GM23248 (cell line): ENCODE data around the genes MFAP2 and ARHGEF10L.

DNA sequence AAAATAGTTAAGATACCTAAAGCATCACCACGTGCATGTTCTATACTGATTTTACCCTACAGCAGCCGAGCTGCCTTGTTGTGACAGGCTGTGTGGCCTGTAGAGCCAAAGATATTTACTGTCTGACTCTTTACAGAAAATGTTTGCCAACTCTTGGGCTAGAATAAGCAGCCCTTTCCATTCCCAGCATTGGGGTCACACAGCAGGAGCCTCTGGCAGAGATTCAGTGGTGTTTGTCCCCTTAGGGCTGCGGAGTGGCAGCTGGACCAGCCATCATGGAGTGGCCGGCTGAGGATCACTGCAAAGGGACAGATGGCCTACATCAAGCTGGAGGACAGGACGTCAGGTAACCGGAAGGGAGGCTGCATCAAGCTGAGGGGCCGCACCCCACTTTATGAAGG lies 2.9 kb downstream of the NECAP2 start:
- RAMPAGE, long total RNA, result no peak

DNA sequence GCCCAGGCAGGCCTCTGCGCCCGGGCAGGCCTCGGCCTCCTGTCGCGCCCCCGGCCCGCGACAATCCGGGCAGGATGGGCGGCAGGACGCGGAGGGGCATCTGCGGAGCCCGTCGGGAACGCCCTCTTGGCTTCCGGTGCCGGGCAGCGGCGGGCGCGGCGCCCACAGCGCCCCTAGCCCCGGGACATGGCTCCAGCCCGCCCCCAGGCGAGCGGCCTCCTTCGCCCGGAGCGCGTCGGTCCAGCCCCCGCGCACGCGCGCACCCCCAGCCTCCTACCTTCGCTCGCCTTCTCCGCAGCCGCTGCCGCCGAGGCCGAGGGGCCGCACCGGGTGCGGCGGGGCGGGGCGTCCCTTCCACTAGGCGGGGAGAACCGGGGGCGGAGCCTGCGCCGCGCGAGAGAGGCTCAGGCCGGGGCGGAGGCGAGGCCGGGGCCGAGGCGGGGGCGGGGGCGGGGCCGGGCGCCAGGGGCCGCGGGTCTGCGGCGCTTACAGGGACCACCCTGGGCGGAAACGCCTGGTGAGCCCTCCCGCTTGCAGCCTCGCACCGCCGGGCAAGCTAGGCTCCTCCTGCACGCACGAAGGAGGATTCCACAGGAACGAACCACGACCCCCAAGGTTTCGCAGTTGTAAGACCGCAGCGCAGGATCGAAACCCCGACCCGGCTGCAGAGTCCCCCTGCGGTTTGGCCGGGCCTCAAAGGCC lies 58.6 kb downstream of the NECAP2 start:
- RAMPAGE, long total RNA, result no peak

- RAMPAGE, long total RNA, result no peak
Observed at GRCh38 chr1:16540433-16540720, 99.9 kb downstream of the NECAP2 start.

DNA sequence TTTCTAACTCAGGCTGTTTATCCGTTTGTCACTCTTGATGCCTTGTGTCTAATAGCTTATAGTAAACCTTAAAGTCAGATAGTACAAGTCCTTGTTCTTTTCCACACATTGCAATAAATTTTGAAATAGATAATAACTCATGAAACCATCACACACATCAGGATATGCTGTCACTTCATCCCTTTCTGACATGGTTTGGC lies 186.4 kb upstream of the CROCC start:
- RAMPAGE, long total RNA, result no peak

DNA sequence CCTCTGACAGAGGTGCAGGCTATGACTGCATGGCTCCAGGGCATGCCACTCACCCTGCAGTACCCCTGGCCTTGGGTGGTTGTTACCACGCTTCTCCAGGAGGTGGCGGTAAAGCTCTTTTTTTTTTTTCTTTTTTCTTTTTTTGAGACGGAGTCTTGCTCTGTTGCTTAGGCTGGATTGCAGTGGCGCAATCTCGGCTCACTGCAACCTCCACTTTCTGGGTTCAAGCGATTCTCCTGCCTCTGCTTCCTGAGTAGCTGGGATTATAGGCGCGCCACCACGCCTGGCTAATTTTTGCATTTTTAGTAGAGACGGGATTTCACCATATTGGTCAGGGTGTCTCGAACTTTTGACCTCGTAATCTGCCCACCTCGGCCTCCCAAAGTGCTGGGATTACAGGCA lies 28.7 kb downstream of the MFAP2 start:
- RAMPAGE, long total RNA, result no peak

DNA sequence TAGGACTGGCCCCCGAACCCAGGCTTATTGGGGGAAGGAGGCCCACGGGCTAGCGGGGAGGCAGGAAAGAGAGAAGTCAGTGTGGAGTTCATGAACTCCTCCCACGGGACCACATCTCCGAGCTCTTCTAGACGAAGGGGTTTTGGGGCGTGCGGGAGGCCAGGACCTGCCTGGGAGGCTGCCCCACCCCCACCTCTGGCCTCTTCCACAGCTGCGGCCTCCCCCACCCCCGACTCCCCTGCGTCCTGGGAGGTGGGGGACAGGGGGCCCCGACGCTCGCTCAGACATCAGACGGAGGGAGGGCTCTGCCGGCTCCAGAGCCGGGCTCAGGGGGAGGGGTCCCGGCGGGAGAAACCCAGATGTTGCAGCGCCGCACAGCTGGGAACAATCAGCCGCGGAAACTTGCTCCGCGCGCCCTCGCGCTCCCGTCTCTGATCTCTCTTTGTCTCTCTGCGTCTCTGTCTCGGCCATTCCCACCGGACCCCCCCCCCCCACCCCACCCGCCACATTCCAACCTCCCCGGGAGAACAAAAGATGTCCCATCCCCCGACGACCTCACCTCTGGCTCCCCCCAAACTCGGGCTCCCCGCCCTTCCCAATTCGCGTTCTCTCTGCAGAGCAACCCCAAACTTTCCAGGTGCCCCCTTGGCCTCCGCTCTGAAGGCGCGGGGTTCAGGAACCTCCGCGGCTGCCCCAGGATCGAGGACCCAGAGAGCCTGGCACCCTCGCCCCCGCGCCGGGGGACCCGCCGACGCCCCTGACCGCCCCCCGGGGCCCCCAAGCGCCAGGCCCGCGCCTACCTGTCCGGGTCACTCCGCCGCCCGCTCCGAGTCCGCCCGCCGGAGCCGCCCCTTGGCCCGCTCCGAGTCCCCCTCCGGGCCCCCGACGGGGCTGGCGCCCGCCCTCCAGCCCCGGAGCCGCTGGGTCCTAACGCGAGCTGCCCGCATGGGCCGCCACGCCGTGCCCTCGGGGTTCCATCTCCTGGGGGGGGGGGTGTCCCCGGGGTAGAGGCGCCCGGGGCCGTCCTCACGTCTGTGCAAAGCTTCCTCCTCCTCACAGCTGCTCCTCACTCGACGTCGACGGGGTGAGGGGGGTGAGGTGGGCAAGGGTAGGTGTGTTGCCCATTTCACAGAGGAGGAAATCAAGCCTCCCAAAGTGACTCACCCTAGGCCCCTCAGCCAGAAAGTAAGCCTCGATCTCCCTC lies at the start of gene MFAP2:
TSS of gene MFAP2 (minus strand) at position 834 of the 1,204 bp plus-strand sequence.
- RAMPAGE, long total RNA, result start-site peak on the minus strand centred at position 862 of the sequence, 86 bp wide, 2,698 and 6,511 reads in 2 replicates

- RAMPAGE, long total RNA, result no peak
Observed at GRCh38 chr1:16985907-16987053, 5.9 kb upstream of the MFAP2 start.

DNA sequence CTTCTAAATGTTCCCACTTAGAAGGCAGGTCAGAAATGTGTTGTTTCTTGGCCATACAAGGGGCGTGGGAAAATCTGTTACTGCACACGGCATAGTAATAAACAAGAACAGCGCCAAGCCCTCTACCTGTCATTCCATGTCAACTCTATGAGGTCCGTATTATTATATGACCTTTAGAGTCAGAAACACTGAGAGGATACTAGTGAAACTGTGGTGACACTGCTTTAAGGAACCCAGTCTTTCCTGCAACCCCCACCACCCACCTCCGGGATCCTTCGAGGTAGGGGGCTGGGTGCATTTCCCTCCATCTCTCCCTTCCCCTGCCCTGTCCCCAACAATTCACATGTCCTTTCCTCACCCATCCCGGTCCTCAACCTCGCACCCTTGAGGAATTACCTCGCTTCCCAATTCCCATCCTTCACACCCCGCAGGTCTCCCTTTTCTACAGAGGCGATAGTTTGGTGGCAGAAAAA lies 664 bp downstream of the SDHB start:
- RAMPAGE, long total RNA, result no peak

GRCh38 chr1:17216252-17216584 lies 11.3 kb downstream of the PADI1 start:
- RAMPAGE, long total RNA, result no peak

GRCh38 chr1:17410964-17411219 lies 28.6 kb downstream of the RCC2 start:
- RAMPAGE, long total RNA, result no peak

GRCh38 chr1:17425467-17425721 lies 14.1 kb downstream of the RCC2 start:
- RAMPAGE, long total RNA, result no peak

DNA sequence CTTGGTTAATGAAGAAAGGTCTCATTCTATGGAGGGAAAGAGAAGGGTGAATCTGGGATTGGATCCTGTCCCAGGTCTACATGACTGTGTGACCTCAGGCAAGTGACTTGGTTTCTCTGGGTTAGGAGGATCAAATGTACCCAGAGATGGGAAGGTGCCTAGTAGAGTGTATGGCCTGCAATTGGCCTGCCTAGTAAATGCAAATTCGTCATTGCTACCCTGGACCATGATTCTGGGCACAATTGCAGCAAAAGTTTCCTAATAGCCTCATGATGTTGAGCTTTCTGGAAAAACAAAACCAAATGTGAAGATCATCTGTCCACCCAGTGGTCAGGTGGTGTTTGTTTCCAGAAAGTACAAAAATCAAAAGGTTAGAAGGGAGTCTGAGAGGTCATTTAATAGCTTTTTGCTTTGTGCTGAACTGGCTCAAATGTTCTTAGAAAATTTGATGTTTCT lies 49.9 kb upstream of the RCC2 start:
- RAMPAGE, long total RNA, result no peak

- RAMPAGE, long total RNA, result no peak
Observed at GRCh38 chr1:17527044-17527962, 12.2 kb upstream of the ARHGEF10L start.

DNA sequence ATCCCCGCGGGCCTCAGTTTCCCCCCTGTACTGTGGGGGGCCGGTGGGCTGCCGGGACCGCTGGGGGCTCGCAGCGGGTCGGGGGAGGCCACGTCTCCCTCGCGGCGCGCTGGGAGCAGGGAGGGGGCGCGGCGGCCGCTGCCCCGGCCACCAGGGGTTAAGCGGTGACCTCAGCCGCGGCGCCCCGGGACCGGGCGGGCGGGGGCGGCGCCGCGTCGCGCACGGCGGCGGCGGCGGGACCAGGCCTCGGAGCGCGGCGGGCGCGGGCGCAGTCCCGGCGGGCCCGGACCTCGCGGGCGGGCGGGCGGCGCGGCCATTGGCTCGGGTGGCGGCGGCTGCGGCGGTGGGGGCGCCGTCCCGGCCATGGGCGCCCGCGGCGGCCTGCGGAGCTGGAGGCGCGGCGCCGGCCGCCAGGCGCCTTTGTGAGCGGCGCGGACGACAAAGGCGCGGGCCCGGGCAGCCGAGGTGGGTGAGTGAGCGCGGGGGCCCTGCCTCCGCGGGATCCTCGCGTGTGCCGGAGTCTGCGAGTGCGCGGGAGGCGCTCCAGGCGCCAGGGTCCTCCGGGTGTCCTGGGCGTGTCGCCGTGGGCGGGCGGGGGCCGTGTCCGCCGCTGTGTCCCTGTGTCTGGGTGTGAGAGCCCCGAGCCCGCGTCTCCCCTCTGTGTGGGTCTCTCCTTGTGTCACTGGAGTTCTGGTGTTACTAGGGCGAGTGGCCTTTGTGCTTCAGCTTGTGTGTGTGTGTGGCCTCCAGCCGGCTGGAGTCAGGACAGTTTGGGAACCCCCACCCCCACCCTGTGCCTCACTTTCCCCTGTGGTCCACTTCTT lies at the start of gene ARHGEF10L:
TSS of gene ARHGEF10L (plus strand) at position 213 of the 824 bp plus-strand sequence.
- RAMPAGE, long total RNA, result no peak

GRCh38 chr1:17553795-17554410 lies 14.4 kb downstream of the ARHGEF10L start:
- RAMPAGE, long total RNA, result no peak

DNA sequence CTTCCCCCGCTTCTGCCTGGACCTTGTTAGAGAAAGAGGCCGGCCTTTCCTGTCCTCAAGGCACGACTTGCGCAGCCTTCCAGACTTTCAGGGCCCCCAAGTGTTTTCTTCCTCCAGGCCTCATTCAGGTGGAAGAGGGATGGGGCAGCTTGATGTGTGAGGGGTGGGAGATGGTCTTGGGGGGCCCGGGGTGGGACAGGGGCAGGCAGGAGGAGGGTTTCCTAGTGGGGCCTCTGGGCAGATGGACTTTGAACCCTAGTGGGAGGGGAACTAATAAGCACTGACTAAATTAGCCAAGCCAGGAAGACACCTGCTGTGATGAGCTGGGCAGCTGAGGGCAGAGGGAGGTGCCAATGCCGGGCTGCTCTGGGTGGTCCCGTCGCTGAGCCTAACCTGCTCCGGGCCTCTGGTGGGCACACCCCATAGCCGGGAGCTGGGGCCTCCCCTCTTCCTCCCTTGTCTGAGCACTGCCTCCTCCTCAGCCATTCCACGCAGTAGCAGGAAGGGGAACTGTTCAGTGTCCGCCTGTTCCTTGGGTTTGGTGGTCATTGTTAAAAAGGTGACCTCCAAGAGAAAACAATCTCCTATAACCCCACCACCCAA lies 36.6 kb downstream of the ARHGEF10L start:
- RAMPAGE, long total RNA, result no peak

DNA sequence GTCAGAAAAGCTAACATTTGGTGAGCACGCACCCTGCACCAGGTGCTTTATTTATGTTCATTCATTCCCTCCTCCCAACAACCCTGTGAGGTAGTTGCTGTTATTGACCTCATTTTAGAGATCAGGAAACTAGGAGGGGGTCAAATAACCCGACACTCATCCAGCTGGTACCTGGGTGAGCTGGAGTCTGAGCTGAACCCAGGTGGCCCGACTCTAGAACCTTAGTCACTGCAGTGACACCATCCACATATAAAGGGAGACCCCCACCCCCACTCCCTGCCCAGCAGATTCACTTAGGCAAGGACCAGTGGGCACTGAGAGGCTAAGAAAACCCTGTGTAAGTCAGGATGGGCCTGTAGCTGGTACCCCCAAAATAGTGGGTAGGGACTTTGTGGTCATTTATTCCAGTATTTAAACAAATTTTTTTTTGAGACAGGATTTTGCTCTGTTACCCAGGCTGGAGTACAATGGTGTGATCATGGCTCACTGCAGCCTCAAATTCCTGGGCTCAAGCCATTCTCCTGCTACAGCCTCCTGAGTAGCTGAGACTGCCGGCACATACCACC lies 44.0 kb downstream of the ARHGEF10L start:
- RAMPAGE, long total RNA, result no peak

DNA sequence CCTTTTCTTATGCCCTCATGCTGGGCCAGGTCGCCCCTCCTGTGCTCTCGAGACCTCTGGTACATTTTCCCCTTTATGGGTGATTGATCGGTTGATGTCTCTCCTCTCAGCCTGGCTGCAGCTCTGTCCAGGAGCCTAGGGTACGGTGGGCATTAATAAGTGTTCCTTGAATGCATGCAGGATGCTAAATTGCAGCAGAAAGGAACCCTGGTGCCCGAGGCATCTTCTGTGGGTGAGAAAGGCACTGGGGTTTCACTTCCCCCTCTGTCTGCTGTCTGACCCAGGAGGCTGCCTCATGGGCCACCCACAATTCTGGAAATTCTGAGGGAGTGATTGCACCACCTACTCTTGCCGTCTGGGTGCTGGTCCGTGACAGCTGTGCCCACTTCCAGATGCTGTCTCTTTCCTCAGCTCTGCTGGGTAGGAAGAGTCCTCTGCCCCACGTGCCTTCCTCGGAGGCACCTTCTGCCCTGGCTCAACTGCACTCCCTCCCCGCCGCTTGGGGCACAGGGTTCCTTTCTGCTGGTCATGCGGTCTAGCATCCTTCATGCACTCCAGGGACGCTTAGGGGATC lies 96.2 kb downstream of the ARHGEF10L start:
- RAMPAGE, long total RNA, result no peak

GRCh38 chr1:17646771-17647491 lies 107.4 kb downstream of the ARHGEF10L start:
- RAMPAGE, long total RNA, result no peak

DNA sequence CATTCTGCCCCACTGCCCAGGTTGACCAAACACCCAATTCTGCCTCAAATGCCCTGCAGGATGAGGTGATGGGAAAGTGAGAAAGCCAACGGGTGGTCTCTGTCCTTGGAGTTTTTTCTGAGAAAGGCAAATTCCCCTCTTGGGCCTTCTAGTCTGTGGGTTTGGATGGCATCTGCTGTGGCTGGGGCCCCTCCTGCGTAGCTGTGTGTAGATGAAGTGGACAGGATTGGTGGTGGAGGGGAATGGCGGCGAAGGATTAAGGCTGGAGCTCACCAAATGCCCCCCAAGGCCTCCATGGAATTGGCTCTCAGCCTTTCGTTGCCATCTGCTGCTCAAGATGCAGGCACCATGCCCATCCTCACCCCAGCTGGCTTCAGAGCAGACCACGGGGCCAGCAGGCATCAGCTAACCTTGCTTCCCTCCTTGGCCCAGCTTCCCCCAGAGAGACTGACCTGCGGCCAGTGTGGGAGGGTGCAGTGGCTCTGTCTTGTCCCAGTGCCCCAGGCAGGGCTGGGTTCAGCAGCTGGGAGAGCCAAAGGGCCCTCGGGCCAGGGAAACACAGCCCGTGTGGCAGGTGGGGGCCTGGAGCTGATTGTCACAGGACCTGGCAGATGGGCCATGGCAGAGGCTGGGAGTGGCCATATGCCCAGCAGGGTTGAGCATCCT lies 66.9 kb upstream of the ACTL8 start:
- RAMPAGE, long total RNA, result no peak